HL-60 (cell line): Measurements from ENCODE around the genes ETV1 and PRPS1L1.

GRCh38 chr7:8433878-8434791 is 726 bp downstream of the NXPH1 start:
- RRBS, result 35% methylated on average over 23 of the region's 67 CpGs

DNA sequence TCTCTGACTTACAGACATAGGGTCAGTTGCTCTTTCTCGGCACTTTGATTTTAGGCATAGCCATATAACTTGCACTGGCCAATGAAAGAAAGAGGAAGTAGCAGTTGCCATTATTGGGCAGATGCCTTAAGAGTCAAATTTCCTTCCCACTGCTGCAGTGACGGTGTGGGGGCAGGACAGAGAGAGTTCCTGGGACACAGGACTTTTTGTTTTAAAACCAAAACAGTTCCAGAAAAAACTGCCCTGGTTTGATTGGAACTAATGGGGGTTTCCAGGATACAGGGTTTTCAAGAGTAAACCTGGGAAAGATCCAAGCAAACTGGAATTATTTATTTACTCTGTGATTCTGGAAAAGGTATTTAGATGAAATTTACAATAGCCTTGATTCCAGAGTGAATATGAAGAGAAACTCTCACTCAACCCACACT is 26.4 kb downstream of the NDUFA4 start:
- RRBS, result no CpG with 5 or more reads among the region's 2 CpGs

GRCh38 chr7:10974054-10974747 is 529 bp downstream of the PHF14 start:
- RRBS, result 5% methylated on average over 11 of the region's 41 CpGs

- RRBS, result no CpG with 5 or more reads among the region's 2 CpGs
These were observed 407.4 kb downstream of the PHF14 start for GRCh38 chr7:11381010-11381526.

DNA sequence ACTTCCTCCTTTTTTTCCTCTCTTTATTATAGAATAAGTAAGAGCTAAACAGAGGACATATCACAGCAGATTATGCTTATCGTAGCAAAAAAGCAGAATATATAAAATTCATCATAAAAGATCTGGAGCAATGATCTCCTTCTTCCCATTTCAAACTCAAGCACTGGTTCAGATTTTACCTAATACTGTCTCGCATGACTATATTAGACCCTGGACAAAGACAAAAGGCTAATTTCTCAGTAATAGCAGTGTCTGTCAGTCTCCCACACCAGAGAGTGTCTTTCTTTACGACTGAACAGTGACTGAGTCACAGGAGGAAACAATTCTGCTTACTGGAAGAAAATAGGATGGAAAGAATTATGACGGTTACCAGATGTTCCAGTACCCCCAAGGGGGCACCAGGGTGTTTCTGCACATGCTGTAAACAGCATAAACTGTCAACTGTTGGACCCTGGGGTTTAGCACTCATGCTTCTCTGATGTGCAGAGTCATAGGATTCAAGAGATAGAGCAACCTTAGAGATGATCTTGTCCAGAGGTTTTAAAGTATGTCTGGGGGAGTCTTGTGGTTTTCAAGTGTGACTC is 291.8 kb downstream of the THSD7A start:
- RRBS, result no CpG with 5 or more reads among the region's 4 CpGs

DNA sequence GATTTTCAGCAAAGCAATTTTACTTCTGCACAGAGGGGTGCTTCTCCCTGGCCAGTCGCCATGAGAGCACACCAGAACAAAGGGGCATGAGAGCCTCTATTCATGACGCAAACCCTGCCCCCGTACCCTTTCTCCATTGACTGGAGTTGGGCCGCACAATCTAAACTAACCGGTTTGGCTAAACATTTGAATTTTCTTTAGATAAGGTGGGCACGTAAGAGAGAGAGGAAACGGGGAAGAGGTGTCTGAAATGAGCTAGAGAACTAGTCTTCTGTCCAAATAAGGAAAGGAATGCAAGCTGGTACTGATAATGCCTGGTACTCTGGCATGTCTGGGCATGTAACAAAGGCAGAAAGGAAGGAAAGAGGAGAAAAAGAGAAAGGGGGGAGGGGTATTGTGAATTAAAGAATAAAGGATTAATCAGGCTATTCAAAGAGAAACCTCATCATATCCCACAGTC is 13.2 kb upstream of the SCIN start:
- RRBS, result no CpG with 5 or more reads among the region's 7 CpGs

GRCh38 chr7:13982773-13983471 is 6.5 kb downstream of the ETV1 start:
- RRBS, result no CpG with 5 or more reads among the region's 4 CpGs

- RRBS, result no CpG with 5 or more reads among the region's 39 CpGs
These were observed at the start of gene ETV1 for GRCh38 chr7:13989300-13990026. ETV1 (minus strand) TSS chr7:13989666.

DNA sequence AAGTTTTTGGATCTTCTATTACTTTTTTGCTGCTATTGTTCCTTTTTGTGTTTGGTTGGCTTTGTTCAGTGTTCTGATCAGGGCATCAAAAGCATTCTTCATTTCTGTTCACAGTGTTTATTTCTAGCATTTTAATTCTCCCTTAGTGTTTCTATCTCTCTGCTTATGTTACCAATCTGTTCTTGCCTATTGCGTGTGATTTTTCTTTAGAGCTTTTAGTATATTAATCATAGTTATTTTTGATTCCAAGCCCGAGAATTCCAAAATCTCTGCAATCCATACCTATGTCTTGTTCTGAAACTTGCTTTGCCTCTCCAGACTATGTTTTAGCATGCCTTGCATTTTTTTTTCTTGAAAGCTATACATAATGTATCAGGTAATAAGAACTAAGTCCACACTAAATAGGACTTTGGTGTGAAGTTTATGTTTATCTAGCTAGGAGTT is 95.3 kb upstream of the ETV1 start:
- RRBS, result no CpG with 5 or more reads among the region's 2 CpGs

- RRBS, result no CpG with 5 or more reads among the region's 1 CpG
These were observed 97.8 kb downstream of the AGMO start for GRCh38 chr7:15464098-15464310.

DNA sequence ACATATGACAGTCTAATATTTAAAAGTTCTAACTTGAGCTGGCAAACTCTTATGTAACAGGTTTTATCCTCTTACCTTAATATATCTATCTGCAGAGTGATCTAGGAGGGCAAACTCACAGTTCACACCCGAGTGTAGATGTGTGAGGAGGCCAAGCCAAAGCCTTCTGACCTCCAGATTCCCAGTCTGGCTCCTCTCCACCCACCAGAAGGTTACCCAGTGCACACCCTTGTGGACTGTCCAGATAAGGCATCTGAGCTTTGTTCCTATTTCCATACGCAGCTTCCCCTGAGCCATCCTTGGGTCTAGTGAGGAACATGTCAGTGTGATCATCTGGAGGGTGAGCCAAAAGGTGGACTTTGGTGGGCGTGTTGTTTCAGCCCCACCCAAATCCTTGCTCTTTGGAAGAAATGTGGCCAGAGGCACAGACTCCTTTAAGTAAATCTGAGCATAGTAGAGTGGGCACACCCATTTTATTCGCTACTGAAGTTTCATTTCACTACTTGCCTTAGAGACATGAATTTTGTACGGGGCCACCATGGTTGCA is 203.1 kb upstream of the MEOX2 start:
- RRBS, result no CpG with 5 or more reads among the region's 5 CpGs

DNA sequence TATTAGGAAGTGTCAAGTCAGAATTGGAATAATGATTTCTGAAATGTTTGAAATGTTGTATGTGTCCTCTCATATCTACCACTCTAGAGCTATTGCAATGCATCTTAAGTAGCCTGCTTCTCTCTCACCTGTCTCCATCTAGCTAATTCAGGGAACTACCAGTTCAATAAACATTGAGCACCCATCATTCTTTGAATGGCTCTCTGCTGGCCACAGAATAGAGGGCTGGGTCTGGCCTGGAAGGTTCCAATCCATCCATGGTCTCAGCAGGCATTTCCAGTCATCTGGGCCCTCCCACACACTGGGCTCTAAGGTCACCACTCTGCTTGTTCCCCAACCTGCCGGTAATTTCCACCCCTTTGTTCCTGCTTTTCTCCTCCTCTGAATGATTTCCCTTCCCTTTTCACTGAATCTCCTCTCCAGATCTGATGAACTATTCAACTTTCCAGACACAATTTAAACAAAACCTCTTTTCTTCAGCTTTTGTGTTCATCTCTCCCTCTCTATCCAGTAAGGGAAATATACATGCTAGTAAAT is 2.5 kb downstream of the BZW2 start:
- RRBS, result no CpG with 5 or more reads among the region's 1 CpG

DNA sequence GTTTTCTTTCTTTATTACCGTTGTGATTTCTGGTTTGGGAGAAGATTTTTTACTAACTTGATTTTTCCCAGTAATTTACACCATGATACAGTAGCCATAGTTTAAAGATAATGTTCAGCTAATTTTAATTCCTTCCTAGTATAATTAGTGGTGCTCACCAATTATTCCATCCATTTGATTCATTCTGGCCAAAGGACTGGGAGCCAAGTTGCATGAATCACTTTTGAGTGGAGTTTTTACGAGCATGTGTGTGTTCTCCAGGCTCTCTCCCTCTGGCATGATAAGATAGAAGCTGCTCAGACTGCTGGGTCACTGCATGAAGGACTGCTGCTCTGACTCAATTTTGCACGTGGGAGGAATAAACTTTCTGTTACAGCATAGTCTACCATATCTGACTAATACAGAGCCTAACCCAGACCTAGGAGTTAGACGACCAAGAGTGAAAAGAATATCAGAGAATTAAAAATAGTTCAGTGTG is 13.4 kb upstream of the TSPAN13 start:
- RRBS, result no CpG with 5 or more reads among the region's 4 CpGs

DNA sequence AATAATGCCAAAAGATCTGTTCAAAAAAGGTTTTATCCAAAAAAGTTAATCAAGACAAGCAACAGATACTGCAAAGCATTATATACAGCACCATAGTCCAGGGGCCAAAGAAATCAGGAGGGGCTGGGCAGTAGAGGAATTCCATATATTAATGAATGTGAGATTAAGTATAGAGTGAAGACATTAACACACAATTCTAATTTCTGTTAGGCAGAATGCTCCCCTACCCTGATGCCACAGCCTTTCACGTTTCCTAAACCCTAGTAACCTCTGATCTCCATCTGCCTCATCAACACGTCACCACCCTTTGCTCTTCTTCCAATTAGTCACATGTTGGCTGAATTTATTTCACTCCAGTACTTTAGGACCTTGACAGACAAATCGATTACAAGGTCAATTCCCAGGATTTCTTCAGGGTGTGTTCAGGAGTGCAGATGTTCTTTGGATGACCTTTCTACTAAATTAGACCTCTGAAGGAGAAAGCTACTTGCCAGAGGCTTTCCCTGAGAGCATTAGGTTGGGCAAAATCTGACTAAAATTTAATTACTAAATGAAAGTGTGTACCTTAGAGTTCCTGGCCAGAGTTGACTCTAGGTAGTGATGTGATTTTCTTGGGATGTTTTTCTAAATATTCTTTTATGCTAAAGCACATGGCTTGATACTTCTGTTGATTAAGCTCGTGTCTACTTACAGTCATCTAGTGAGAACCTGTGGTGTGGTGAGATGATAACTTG is 12.8 kb downstream of the AGR2 start:
- RRBS, result no CpG with 5 or more reads among the region's 4 CpGs

DNA sequence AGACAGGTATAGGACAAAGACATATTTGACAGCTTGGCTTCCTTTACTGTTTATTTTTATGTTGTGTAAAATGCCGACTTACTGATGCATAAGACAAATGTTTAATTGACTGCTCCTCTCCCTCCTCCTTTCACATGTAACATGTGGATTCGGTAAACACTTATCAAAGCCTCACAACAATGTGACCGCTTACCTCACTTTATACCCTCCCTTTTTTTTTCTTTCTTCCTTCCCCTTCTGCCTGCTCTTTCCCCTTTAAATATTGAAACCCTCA is 48.1 kb upstream of the AGR3 start:
- RRBS, result no CpG with 5 or more reads among the region's 3 CpGs

DNA sequence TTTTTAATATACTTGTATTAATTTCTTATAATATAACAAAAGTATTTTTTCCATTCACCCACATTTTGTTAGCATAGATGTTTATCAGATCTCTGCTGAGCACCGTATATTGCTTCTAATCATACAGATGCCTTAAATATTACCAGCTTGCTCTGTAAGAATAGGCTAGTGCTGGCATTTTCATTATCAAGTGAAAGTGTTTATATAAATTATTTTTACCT is 2.5 kb downstream of the AHR start:
- RRBS, result no CpG with 5 or more reads among the region's 1 CpG

GRCh38 chr7:17327658-17328129 is 29.2 kb downstream of the AHR start:
- RRBS, result no CpG with 5 or more reads among the region's 2 CpGs

DNA sequence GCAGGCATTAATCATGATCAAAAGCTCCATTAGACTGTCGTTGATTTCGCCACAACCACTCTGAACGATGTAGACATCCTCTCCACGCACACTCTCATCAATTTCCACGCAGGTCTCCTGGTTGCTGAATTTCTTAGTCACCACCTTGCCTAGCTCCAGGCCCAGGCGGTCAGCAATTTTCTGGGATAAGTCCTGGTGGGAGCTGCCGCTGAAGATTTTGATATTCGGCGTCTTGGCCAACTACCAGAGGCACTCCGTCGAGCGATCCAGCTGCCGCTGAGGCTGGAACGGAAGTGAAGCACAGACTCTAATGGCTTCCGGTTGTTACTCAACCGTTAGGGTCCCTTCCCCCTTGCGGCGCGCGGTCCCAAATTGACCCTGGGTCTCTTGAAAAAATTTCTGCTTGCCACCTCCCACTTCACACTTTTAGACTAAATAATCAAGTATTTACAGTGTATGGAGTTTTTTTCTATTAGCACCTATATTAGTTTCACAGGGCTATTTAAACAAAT is at the start of gene PRPS1L1:
Gene PRPS1L1 (minus strand): TSS at position 295 of the 512 bp plus-strand sequence.
- RRBS, result no CpG with 5 or more reads among the region's 20 CpGs

DNA sequence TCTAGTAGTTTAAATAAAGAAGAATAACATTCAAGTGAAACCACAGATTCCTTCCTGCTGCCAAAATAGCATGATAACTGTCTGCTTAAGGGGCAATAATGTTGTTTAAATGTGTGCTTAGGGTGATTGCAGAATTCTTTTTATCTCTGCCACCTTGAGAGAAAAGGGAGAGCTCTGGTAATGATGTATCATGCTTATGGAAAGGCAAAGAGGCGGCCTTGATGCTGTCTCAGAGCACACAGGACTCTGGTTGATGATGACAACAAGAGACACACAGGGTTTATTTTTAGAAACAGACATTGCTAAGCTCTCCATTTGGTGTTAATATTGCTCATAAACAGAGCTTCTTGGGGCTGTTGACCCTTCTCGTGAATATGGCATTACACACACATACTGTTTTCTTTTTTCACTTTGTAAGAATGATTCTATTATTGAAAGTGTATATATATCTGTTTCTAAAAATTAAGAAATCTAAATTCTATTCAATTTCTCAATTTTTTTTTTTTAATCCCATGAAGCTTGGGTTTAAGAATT is 10.6 kb downstream of the HDAC9 start:
- RRBS, result no CpG with 5 or more reads among the region's 2 CpGs